Measurements from ENCODE around the genes CNGA3 and LIPT1.

GRCh38 chr2:98158140-98158848 is 71.3 kb downstream of the VWA3B start:
- PRO-cap, 2 experiments, result no peak in any of the 2 experiments

DNA sequence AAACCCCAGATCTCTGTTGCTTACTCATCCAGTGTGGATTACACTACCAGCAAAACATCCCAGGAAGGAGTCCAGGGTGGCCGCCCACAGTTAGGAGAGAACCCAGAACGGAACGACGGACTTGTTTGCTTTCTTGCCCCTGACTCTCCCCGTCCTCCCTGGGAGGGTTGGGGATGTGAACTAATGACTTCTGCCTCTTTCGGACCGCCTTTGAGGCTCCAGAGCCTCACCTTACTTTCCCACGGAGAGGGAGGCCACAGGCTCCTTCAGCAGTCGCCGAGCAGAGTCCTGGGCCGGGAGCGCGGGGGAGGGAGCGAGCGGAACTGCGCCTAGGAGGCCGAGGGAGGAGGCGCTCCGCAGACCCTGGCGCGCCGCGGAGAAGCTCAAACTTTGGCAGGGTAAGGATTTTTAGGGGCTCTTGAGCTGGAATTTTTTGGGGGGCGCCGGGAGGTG is at the start of gene CNGA3:
Gene CNGA3, plus strand, starts transcription at position 320 of the 453 bp plus-strand sequence.
- PRO-cap, 2 experiments, result no peak in any of the 2 experiments

GRCh38 chr2:98474603-98475310 is 30.1 kb downstream of the INPP4A start:
- PRO-cap, 2 experiments, result no peak in any of the 2 experiments

DNA sequence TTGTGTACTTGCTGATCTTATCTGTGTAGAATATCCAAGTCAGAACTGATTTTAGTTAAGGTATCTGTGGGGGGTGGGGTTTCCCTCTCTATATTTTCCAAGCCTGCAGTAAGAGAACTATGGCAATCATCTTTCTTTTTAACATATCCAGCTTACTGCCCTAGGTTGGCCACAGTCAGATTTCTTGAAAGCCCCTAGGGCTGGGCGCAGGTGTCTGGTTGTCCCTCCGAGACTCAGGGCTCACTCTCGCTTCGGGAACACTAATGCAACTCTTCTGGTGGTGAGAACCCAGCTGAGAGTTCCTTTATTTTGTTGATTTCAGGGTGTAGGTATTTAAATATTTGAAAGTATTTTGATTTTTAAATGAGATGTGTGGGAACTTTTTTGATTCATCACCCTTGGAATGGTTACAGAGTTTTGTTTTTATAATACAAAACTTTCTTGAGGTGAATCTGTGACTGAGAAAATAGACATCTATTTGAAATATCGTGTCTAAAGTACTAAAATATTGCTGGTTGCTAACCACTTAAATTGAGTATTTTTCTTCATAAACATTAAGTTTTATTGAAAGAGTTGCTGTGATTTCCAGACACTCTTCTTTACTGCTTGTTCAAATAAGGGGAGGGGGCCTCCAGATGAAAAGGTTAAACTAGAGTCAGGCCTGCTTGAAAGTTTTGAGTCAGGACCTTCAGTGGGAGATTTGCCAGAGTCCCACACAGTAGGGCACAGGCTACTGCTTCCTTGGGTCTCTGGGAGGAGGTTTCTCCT is 40.9 kb downstream of the INPP4A start:
- PRO-cap, 2 experiments, result no peak in any of the 2 experiments

GRCh38 chr2:98583977-98584736 is 24.2 kb downstream of the COA5 start:
- PRO-cap, 2 experiments, result no peak in any of the 2 experiments

DNA sequence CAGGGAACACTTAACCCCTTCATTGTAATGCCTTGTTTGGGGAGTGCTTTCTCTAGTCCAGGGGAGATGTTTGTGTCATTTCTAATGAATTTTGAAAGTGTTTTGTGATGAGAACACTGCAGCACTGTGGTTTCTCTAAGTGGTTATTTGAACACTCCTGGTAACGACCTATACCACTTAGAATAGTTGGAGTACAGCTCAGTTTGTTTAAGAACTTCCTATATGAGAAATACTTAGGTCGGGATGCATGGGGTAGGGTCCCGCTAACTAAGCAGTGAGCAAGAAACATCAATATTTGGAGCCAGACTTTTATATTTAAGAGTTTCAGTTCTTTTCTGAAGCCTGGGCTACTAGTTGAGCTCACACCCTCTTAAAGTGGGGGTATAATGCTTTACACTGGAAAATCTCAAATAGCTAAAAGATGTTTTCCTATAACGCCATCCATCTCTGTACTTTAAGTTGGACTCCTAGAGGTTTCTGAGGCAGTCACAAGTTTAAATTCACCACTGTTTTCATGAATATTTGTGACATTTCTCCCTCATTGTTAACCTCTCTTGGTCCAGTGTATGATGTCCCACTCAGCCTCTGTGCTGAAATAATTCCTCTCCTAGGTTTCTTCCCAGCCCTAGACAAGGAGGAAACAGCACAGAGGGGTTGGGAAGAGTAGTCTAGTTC is 9.1 kb downstream of the UNC50 start:
- PRO-cap, 2 experiments, result no peak in any of the 2 experiments

DNA sequence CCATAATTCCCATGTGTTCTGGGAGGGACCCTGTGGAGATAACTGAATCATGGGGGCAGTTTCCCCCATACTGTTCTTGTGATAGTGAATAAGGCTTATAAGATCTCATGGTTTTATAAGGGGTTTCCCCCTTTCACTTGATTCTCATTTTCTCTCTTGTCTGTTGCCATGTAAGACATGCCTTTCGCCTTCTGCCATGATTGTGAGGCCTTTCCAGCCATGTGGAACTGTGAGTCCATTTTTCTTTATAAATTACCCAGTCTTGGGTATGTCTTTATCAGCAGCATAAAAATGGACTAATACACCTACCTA is 51.1 kb downstream of the UNC50 start:
- PRO-cap, 2 experiments, result no peak in any of the 2 experiments

GRCh38 chr2:98661915-98662312 is 53.5 kb downstream of the UNC50 start:
- PRO-cap, 2 experiments, result no peak in any of the 2 experiments

- PRO-cap, 2 experiments, result no peak in any of the 2 experiments
Measured at GRCh38 chr2:98728098-98728688, 2.7 kb downstream of the MGAT4A start.

DNA sequence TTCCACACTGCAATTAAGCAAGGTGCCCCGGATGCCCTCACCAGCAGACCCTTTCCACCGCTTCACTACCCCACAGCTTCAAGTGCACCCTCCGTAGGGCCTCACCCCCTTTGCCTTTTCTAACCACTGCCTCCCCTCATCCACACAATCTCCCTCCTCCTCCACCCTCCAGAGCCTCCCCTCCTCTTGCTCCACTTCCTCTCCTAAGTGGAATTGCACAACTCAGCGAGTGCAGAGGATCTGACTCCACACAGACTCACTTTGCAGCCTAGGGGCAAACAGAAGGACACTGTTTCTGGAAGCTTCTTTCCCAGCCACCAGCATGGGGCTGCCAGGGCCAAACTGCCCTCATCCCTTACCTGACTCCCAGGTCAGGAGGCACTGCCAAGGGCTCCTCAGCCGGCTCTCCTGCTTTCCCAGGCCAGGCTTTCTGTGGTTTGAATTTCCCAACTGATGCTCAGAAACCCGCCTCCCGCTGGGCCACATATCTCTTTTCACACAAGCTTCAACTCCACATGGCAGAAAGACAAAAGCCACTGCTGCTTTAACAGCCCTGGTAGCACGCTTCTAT is 74.6 kb upstream of the MGAT4A start:
- PRO-cap, 2 experiments, result no peak in any of the 2 experiments

- PRO-cap, 2 experiments, result no peak in any of the 2 experiments
Measured at GRCh38 chr2:98909376-98910120, 26.5 kb downstream of the CRACDL start.

DNA sequence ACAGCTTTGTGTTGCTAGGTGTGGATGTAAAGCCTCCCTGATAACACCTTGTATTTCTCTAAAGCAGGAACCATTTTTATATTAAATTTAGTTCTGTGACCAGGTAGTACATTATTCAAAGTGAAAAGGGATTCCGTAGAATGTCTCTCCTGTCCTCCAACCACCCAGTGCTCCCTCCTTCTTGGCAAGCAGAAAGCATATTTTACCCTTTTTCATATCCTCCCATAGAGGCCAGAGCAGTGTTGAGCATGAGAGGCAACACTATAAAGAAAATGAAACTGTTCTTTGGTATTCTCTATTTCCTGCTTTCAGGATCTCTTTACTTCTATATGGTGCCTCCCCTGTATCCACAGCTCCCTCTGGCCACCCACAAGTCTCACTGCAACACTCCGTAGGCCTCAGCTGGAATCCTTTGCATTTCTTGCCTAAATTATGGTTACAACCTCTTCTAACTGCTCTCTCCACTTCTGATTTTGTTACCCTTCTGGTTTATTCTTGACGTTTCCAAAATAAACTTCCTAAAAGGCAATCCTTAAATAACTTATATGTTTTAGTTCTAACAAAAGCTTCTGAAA is 74.9 kb upstream of the C2orf15 start:
- PRO-cap, 2 experiments, result no peak in any of the 2 experiments

DNA sequence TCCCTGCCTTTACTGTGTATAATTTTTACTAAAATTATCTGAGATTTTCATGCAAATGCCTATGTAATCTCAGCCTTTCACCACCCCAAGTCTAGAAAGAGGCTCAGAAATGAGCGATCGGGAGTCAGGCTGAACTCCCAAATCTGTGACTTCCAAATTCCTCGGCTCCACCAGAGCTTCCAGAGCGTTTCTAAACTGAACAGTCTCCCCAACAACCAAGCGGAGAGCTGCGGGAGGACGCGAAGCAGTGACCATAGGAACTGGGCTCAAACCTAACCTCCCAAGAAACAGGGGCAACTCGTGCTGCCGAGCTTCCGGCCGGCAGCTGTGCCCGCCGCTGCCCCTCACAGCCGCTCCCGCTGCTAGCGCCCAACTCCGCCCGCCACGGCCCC is 917 bp upstream of the C2orf15 start:
- PRO-cap, 2 experiments, result no peak in any of the 2 experiments

DNA sequence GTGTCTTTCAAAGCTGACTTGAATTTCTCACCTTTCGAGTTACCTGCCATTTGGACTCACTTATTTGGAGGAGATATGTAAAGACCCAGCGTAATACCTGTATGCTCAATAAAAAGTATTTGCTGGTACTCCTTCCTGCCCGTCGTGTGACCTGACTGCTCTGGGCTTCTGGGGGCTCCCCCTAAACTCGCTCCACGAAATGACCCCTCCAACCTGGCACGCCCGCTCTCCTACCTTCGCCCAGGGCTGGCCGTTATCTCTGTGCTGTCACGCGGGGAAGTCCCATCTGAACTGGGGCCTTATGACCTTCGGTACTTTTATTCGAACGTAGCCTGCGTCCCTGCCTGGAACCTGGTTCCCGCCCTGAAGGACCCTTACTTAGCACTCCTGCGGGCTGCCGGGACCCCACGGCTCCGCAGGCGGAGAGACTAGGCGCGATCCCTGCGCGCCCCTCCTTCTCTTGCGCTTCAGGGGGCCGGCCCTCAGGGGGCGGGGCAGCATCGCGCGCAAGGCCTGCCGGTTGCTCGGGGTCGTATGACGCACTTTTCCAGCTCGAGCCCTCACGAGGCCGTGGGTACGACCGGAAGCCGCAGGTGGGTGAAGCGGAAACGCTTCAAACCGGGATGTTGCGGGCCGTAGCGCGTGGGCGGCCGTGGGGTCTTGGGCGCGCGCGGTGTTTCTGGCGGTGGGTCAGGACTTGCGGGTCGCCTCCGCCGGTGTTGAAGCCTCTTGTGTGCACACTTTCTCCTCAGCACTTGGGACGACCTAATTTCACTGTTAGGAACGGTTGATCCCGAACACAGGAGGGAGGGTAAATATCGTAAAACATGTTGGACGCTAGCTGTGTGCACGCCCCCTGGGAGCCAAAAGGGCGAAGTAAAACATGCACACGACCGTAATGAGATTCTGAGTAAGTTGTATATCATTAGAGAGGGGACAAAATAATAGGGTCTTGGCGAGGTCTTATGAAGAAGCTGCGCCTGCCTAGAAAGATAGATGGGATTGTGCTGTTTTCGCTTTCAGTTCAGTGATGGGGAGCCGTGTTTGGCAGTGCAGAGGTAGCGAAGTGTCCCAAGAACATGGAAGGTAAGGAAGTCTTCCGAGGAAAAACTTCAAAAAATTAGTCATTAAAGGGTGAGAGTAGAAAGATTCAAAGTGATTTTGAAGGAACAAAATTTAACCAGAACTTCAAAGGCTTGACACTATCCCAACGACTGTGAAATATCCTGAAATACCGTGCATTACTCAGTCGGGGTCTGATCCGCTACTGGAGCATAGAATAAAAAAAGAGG is at the start of gene LIPT1:
Gene LIPT1, plus strand, starts transcription at position 509 of the 1,292 bp plus-strand sequence.
- PRO-cap, 2 experiments, result peak in 1 of 2 experiments; most common plus-strand start position 616 of the sequence (in 1); most common minus-strand start position 427 of the sequence (in 1)

GRCh38 chr2:99337726-99338696 is 822 bp downstream of the EIF5B start:
- PRO-cap, 2 experiments, result no peak in any of the 2 experiments

DNA sequence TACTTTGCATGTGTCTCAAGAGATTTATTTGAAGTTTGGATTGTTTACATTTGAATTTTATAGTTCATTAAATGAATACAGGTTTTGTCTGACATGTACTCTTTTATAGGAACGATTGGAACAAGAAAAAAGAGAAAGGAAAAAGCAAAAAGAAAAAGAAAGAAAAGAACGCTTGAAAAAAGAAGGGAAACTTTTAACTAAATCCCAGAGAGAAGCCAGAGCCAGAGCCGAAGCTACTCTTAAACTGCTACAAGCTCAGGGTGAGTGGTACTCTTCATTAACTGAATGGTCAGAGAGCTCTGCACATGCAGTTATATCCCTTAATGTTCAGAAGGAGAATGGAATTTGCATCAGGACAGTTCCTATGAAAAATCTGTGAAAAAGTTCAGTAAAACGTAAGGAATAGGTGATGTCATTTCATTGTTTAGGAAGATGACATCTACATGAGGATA is 27.0 kb downstream of the EIF5B start:
- PRO-cap, 2 experiments, result no peak in any of the 2 experiments

- PRO-cap, 2 experiments, result no peak in any of the 2 experiments
Measured at GRCh38 chr2:99400459-99401507, 63.6 kb downstream of the EIF5B start.

DNA sequence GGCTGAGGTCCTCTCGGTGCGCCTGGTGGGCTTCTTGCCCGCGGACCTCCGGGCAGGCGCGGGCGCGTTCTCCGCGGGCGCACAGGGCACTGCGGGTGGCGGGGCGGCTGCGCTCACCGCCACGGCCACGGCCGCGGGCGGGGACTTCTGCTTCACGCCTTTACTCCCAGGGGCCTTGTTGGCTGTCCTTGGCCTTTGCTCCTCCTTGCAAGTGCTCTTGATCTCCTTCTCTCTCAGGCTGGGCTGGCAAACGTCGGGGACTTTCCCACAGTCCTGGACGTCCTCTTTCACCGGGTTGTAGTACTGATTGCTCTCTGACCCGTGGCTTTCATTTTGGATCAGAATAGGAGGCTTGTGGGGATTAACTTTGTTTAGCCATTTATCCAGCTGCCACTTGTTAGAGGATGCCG is 104.1 kb upstream of the REV1 start:
- PRO-cap, 2 experiments, result no peak in any of the 2 experiments

DNA sequence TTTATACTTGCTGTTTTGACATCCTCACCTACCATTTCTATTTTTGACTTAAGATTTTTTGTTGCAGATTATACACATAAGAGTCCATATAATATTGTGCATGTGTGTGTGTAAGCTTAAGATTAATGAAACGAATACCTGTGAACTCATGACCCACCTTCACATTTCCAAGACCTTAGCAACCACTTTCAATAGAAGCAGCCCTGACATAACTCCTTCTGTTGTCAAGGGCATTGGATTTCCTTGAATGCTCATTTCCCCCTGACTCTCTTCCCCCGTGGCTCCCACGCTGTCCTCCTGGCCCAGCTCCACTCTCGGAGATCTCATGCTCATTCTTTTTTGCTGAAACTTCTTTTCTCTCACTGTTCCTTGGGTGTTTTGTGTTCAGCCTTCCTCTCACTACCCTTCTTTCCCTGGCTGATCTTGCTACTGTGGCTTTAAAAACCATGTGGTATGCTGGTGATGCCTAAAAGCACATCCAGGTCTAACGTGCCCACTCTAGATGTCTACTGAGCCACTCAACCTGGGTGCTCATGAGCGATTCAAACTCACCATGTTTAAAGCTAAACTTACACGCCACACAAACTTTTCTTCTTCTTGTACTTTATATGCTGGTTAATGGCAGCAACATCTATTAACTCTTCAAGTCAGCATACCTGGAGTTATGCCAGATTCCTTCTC is 267.1 kb upstream of the REV1 start:
- PRO-cap, 2 experiments, result no peak in any of the 2 experiments

DNA sequence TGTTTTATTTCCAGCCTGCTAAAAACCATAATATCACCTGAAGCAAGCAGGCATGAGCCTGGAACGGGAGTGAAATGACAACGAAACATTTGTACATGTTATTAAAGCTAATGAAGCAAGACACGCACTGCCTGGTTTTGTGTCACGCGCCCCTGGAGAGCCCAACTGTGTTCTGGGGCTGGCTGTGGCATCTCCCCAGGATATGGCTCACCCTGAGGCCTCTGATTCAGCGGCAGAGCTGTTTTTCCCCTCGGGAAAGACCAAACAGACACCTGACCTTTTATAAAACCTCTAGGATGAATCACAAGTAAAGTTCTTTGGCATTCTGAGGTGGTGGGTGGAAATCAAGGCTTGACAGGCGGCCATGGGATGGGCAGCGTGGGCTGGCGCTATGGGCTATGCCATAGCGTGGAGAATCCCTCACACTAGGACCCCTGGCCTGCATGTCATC is 262.2 kb downstream of the AFF3 start:
- PRO-cap, 2 experiments, result no peak in any of the 2 experiments